ENCODE measurements around a stretch of chr15.

GRCh38 chr15:59688320-59689212 lies 554 bp downstream of the BNIP2 start:
- PRO-cap, result unidirectional peak, plus-strand start at chr15:59688527; bidirectional peak, plus-strand start at chr15:59689022, minus-strand start at chr15:59688750
- RAMPAGE, long total RNA, 4 experiments, result start-site peak on the plus strand in 1 of 4 experiments, at chr15:59688484-59688513 at its widest, 5 reads per replicate

GRCh38 chr15:59814301-59814838 lies 125.2 kb upstream of the BNIP2 start:
- PRO-cap, result no peak
- RAMPAGE, long total RNA, 4 experiments, result no peak in any of the 4 experiments

DNA sequence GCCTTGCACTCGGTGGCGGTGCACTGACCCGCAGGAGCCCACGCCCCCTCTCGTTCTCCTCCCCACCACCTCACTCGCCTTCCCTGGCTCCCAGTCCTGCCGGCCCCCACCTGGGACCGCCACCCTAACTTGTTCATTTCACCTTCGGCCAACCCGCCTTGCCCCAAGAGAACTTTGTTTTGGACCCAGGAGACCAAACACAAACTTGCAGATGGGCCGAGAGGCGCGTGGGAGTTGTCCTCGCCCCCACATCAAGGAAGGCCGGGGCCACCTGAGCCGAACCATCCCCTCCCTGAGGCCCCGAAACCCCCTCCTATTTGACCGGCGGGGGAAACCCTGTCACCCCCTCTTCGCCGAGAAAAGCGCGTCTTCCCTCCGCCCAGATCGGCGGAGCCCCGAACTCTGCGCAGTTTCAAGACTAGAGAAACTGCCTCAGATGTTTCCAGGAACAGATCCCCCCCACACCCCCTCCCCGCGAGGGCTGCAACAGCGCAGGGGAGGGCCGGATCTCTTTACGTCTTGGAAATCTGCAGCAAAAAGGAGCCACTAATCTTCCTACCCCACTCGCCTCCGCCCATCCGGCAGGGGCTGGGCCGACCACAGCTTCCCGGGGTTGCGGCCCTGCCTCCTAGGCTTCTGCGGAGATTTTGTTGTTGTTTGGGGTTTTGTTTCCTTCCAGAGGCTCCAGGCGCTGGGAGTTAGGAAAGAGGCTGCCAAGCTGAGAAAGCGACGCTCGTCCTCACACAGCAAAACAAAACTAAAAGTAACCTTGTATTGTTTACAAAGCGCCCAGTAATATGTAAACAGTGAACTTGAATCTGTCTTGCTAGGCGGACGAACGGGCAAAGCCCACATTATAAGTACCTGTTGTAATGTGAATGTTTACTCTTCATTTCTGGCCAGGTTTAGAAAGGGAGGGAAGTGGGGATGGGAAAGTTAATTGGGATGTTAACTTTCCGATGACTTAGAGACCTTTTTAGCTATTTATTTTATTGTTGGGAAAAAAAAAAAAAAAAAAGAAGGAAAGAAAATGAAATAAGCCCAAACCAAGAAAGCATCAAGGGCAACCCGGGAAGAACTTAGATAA lies 2.1 kb downstream of the FOXB1 start:
- PRO-cap, result no peak
- RAMPAGE, long total RNA, 4 experiments, result no peak in any of the 4 experiments

DNA sequence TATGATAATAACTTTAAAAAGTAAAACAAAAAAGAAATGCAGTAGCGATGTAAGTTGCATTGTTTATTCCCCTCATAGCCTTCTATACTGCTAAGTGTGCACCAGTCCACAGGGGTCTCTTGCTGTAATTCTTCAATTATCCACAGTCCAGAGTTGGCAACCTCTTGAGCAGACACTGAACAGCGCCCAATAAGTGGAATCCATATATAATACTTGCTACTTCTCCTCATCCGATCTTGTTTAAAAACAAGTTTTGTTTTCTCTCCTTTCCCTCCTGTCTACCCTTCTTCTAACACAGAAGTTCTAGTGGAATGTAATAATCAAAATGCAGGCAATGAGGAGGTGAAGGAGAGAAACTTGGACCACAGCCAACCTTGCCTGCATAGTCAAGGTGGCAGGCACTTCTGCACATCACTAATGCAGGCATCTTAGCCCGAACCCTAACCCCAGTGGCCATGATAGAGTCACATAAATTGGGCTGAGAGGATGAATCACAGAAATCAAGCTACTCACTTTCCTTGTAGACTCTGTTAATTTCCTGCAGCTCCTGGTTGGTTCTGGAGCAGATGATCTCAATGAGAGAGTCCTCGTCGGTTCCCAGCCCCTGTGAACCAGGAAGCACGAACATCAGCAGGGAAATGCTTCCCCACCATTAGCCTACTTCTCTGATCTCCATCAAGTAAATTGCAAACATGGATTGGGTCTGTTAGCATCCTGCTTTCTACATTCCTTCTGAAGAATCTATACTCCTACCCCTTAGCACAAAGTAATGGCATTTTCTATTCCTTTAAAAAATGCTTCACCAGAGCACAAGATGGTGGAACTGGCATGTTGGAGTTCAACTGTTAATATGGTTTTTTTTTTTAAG lies 40.9 kb downstream of the ANXA2 start:
- PRO-cap, result no peak
- RAMPAGE, long total RNA, 4 experiments, result start-site peak on the minus strand in 1 of 4 experiments, centred at position 557 of the sequence, 356 reads per replicate

DNA sequence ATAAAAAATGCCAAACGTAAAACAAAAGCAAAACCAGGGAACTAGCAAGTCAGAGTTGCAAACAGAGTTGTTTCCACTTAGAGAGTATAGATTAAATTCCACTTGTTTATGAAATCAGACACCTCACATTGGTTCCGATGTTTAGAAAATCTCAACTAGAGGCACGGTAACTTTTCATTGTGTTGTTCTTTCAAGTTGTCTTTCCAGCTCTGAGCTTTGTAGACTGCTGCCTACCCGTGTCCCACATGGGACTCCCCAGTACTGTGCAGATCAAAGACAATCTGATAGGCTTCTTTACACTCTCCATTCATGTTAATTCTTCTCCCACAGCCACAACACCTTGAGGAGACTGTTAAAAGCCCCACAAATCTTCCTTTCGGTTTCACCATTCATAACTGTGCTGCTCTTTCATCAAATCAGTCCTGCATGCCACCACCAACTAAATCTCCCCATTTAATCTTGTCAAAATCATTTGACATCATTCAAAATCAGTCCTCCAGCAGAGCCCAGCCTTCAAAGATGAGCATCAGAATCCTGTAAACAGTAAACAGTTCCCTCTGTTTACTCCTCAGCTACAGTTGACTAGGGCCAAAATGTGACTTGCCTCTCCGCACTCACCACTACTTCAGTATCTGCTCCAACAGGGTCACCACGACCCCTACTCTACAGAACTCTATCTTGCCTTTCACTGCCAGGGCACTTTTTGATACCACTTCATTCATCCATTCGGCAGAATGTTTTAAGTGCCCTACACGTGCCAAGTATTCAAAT lies 8.4 kb downstream of the ANXA2 start:
- PRO-cap, result no peak
- RAMPAGE, long total RNA, 4 experiments, result no peak in any of the 4 experiments

DNA sequence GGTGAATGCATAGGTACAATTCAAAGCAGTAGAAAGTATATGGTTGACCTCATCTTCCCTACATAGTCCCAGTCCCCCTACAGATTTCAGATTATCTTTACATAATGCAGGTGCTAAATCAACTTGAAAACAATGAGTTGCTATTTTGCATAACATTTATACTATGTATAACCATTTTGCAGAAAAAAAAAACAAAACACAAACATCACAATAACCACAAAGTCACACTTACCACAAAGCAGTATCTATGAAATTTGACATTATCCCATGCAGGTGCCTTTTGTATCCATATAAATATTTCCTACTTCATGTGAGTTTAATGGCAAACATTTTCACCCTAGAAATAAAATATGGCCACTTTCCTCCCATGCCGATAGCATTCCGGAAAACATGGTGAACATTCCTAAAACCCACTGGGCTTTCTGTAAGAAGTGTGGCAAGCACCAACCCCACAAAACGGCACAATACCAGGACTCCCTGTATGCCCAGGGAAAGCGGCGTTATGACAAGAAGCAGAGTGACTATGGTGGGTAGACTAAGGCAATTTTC lies 7.7 kb downstream of the ANXA2 start:
- PRO-cap, result no peak
- RAMPAGE, long total RNA, 4 experiments, result no peak in any of the 4 experiments

DNA sequence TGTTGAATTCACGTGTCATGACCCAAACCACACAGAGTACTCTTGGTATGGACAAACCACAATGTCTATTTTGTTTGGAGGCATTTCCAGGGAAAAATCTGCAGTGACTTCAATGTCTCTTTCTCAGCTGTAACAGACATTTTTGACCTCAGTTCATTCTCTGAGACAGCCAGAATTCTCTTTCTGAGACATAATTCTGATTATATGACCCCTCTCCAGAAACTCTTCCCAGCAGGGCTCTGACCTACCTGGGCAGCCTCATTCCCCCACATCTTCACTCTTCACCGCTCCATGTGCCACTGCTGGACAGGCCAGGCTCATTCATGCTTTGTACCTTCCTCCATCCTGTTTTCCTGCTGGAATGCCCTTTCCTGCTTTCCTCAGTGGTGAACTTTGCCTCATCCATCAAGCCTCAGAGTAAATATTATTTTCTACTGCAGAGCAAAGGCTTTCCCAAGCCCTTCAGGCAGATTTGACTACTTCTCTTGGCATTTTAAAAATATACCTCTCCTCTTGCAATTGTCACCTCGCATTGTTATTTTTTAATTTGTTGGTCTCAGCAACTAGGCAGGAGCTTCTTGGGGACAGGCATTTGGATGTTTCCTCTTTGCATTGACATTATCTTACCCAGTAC lies 4.9 kb upstream of the ANXA2 start:
- PRO-cap, result no peak
- RAMPAGE, long total RNA, 4 experiments, result no peak in any of the 4 experiments

DNA sequence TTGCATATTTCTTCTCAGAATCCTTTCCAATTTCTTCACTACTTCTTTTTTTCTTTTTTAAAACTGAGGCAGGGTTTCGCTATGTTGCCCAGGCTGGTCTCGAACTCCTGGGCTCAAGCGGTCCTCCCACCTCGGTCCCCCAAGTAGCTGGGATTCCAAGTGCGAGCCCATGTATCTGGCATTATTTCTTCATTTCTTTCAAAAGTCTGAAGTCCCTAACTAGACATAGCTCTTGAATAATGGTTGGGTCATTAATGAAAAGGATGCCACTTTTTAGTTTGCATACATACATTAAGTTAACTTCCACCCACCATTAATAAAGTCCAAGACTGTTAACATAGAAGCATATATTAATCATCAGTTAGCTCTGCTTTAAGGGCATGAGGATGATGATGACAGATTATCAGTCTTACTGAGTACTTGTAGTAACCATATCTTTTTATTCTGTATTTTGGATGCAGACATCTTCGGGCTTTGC lies 39.1 kb upstream of the ICE2 start:
- PRO-cap, result no peak
- RAMPAGE, long total RNA, 4 experiments, result start-site peak on the minus strand in 1 of 4 experiments, centred at position 183 of the sequence, 768 reads per replicate

DNA sequence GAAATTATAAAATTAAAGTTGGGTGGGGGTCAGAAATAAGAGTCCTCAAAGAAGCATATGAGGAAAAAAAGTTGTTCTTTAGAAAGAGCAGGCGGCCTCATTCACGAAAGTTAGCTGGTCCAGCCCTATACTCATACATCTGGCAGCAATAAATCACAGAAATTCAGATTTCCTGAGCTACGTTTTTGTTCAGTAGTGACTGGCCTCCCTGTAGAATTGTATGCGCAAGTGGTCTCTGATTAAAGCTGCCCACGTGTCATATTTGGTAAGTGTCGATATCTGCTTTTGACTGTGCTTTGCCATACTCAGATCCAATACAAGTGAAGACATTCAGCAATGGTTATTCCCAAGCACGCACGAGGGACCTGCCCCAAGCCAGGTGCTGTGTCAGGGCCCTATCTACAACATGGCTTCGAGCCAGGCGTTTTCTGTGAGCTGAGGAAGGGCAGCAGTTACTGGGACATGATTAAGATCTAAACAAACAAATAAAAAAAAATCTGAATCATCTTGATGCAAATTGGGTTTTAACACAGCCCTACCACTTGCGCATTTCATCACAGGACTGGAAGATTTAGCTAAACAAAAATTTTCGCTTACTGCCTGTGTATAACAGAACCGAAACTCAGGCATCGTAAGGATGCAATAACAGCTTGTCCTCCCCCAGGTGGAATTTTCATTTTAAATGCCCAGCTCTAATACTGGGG lies 47.2 kb upstream of the ICE2 start:
- PRO-cap, result no peak
- RAMPAGE, long total RNA, 4 experiments, result no peak in any of the 4 experiments

GRCh38 chr15:60776405-60776780 lies 297.5 kb upstream of the ICE2 start:
- PRO-cap, result no peak
- RAMPAGE, long total RNA, 4 experiments, result no peak in any of the 4 experiments

DNA sequence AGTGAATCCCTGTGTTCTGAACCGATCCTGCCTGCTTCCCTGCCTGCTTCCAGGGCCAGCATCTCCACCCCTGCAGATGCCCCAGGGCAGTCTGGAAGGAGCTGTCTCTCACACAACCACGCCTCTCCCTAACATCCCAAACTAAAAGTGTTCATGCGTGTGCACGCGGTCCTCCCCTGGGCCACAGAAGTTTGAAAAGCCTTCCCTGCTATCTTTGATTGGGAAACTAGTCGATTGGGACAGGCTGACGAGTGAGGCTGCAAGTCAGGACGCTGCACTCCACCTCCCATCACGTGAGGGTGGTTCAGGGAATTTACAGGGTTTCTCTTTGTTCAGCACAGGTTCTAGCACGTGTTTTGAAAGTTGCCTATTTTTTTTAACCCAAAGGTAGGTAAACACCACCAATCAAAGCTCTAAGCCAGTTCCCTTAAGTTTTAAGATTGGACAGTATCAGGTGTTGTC lies 341.0 kb upstream of the ICE2 start:
- PRO-cap, result unidirectional peak, plus-strand start at position 229 of the sequence
- RAMPAGE, long total RNA, 4 experiments, result start-site peak on the minus strand in 2 of 4 experiments, centred at positions 99 to 147 of the sequence, 5 to 7 reads per replicate

DNA sequence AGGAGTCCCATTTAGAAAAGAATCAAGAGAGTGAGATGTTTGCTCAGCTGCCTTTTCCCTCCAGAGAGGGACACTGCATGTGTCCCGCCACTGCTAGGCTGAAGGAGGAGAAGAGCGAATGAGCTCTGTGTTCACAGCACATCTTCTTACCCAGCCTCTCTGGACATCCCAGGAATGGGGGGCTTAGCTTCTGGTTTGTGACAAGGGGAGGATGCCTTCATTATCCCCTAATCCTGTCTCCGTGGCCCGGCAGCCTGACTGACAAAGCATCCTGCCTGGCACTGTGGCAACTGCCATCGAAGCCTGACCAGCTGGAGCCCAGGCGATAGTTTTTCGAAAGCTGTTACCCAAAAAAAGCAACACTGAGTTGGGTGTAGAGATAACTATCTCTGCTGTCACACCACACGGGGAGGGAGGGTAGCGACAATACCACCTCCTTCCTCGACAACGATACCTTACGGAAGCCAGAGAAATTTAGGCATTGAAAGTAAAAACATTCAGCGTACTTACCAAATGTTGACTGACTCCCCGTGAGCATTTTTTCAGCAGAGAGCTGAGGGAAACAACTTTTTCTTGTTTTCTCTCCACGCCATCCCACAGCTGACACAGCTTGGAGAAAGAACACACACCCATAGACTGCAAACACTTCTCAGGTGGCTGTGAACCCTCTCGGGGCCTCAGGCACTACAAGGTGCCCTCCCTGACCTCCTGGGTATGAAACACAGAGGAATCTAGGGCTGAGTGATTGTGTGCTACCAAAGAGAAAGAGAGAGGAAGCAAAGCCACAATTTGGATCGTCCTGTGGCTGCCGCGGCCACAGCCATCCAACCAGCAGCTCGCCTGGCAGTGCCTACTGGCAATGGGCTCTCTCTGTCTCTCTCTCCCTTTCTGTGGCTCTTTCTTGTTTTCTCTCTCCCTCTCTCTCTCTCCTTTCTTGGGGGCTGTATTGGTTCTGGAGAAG lies 361.9 kb upstream of the ICE2 start:
- PRO-cap, result no peak
- RAMPAGE, long total RNA, 4 experiments, result no peak in any of the 4 experiments

- PRO-cap, result no peak
- RAMPAGE, long total RNA, 4 experiments, result start-site peak on the minus strand in 1 of 4 experiments, at chr15:60929991-60930155 at its widest, 7 reads per replicate
These were observed 299.4 kb downstream of the RORA start for GRCh38 chr15:60929726-60930155.

GRCh38 chr15:60932413-60933017 lies 296.6 kb downstream of the RORA start:
- PRO-cap, result no peak
- RAMPAGE, long total RNA, 4 experiments, result no peak in any of the 4 experiments

GRCh38 chr15:61155731-61156036 lies 73.4 kb downstream of the RORA start:
- PRO-cap, result no peak
- RAMPAGE, long total RNA, 4 experiments, result no peak in any of the 4 experiments

DNA sequence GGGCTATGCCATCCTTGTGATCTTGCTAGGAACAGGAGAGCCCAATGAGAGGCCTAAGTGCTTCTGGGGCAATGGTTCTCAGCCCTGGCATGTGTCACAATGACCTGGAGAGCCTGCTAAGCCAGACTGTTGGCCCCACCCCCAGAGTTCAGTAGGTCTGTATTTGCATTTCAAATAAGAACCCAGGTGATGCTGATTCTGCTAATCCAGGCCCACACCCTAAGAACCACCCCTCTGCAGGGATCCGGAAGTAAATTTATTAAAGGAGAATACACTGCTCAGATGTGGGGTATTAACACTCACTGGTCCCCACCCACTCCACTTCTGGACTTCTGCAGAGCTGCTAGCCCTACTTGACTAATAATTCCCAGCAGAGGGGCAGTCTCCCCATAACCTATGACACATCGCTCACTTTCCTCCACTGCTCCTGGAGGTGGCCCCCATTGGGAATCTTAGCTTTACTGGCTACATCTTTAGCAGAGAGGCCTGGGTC lies 57.8 kb downstream of the RORA start:
- PRO-cap, result no peak
- RAMPAGE, long total RNA, 4 experiments, result no peak in any of the 4 experiments

DNA sequence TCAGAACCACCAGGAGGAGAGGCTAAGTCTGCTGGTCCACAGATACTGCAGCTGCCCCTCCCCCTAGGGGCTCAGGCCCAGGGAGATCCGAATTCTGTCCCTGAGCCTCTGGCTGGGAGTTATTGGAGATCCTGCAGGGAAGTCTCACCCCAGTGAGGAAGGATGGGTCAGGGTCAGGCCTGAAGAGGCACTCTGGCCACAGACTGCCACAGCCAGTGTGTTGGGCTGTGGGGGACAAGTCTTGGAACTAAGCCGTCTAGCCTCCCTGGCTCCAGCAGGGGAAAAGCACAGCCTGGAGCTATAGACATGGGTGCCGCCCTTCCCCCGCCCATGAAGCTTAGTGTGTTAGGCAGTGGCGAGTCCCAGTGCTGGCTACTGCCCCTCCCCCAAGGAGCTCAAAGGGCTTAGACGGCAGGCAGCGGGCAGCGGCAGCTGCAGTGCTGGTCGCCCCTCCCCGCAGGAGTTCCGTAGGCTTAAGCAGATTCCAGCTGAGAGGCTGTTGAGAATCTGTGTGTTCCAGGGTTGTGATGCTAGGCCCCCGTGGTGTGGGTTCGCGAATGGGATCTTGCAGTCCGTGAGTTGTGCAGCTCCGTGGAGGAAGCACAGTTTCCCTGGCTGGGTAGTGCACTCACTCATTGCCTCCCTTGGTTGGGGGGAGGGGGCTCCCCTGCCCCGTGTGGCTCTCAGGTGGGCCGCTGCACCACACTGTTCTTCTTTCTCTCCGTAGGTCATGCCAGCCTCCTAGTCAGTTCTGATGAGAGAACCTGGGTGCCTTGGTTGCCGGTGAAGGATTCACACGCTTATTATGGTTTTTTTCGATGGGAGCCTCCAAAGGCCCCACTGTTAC lies 135.8 kb upstream of the RORA start:
- PRO-cap, result no peak
- RAMPAGE, long total RNA, 4 experiments, result no peak in any of the 4 experiments

DNA sequence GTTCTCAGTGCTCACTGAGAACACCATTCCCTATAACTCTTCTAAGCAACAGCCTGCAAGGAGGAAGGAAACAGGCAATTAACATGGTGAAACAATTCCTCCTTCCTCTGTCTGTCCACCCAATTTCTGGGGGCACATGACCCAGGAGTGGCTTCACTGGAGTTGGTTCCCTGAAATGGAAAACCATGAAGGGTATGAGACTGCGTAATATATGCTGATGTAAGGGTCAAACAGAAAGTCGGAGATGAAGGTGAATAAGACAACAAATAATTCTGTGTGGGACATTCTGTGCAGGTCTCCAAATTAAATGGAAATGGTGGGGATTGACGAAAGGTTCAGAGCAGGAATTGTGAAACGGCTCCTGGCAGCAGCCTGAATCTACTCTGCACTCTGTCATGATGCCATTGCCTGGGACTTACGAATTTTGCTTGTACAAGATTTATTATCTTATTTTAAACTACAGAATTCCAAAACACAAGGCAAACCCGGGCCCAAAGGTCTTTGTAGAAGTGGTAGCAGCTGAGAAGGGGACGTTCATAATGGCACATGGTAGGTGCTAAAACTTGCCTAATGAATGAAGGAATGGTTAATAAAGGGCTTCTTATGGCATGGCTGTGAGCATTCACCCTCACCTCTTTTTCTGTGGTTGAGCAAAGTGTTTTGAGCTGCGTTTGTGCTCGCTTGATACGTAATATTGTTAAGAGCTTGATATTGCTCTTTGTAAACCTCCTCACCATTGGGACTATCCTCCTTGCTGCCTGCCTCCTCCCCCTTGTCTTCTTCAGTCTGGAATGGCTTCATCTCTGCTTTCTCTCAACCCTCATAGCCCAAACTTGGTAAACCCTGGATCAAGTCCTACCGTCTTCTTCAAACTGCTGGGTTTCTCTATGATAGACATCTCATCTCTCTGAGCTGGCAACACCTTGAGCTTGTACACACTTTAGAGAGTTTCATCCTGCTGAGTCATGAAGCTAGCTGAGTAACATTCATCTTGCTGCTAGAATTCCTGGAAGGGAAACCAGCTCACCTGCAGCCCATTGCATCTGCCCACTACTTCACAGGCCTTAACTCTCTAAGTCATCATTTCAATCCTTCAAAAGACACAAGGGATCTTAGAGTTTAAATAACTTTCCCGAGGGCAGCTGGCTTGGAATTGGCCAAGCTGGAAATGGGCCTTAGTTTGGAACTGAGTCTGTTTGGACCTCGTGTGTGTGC lies 175.1 kb upstream of the RORA start:
- PRO-cap, result no peak
- RAMPAGE, long total RNA, 4 experiments, result no peak in any of the 4 experiments

- PRO-cap, result no peak
- RAMPAGE, long total RNA, 4 experiments, result no peak in any of the 4 experiments
These were observed 271.8 kb upstream of the RORA start for GRCh38 chr15:61500899-61501336.

GRCh38 chr15:61857168-61857893 lies 202.9 kb downstream of the VPS13C start:
- PRO-cap, result no peak
- RAMPAGE, long total RNA, 4 experiments, result no peak in any of the 4 experiments